Thoracic aorta endothelial cell (primary cell): Measurements from ENCODE around the genes ZDHHC11 and BRD9.

GRCh38 chr5:759029-759617 is 25.4 kb downstream of the ZDHHC11B start:
- CAGE, long polyA plus RNA, result no peak

- CAGE, long polyA plus RNA, result no peak
Measured at GRCh38 chr5:777203-777997, 7.1 kb downstream of the ZDHHC11B start.

DNA sequence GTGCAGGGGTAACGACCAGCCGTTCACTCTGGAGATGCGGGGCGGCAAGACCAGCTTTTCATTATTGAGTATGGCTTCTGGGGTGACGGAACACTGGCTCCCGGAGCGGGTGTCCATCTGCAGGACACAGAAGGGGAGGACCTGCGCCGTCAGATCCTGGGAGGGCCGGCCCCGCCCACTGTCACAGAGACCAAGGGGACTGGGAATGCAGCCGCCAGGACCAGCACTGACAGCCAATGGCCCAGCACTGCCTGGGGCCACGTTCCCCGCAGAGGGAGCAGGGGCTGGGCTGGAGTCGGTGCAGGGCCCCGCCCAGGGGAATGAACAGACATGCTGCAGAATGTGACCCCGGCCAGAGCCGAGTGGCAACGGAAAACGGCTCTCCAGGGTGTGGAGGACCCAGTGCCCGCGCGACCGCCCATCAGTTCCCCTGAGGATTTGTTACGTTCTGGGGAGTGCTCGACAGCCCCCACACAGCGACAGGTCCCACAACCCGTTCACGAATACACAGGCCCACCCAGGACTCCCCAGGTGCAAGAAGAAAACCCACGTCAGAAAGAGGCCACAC is at the start of gene ZDHHC11:
Gene ZDHHC11 (minus strand): TSS at position 501 of the 568 bp plus-strand sequence.
- CAGE, long polyA plus RNA, result no peak

GRCh38 chr5:862077-862945 is 11.5 kb upstream of the ZDHHC11 start:
- CAGE, long polyA plus RNA, result no peak

- CAGE, long polyA plus RNA, result no peak
Measured at GRCh38 chr5:864083-864636, 13.4 kb upstream of the ZDHHC11 start.

DNA sequence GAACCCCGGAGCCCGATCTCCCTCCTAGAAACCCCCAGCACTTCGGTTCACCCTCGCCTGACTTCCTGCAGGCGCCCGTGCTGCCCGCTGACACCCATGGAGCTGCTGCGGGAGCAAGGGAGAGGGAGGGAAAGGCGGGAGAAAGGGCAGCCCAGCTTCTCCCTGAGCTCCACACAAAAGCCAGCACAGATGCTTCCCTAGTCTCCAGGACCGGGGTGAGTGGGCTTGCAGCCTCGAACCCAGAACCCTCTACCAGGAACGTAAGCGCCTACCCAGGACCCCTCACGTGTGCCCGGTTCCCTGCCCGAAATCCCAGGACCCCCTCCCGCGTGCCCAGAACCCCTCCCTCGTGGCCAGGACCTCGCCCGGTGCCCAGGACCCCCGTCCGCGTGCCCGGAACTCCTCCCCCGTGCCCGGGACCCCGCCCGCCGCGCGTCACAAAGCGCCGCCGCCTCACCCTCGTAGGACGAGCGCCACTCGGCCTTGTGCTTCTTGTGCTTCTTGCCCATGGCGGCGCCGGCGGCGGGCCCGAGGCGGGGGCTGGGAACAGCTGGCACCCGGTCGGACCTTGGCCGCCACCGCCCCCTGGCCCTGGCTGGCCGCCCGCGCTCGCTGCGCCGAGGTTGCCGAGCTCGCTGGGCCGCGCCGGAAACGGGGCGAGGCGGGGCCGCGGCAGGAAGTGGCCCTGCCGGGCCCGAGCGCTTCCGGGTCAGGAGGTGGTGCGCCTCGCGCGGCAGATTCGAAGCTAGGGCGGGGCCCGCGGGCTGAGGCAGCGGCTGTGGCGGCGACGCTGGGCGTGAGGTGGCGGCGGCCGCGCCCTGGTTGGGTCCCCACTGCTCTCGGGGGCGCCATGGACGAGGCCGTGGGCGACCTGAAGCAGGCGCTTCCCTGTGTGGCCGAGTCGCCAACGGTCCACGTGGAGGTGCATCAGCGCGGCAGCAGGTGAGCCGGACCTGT is at the start of gene BRD9:
Gene BRD9 (minus strand): TSS at position 653 of the 957 bp plus-strand sequence.
- CAGE, long polyA plus RNA, result no peak

GRCh38 chr5:957413-958125 is 51.0 kb upstream of the NKD2 start:
- CAGE, long polyA plus RNA, result no peak

- CAGE, long polyA plus RNA, result no peak
Measured at GRCh38 chr5:960582-961082, 48.0 kb upstream of the NKD2 start.

DNA sequence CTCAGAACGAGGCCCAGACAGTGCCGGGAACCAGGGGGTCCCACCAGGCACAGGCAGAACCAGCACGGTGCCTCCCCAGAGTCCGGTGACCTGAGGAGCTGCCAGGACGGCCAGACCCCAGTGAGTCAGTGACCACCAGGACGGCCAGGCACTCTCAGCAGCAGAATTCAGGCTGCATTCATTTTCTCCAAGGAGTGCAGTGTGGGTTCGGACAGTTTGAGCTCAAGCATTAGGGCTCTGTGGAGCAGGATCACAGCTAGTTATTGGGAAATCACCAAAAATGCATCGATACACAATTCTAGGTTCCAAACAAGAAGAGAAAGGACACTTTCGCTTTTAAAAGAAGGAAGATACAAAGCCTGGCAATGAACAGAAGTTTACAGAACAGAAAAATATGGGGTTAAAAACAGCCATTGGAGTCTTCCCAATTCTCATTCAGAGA is 43.6 kb upstream of the NKD2 start:
- CAGE, long polyA plus RNA, result no peak

GRCh38 chr5:980074-980628 is 28.5 kb upstream of the NKD2 start:
- CAGE, long polyA plus RNA, result no peak

- CAGE, long polyA plus RNA, result no peak
Measured at GRCh38 chr5:1003354-1003832, 5.2 kb upstream of the NKD2 start.

DNA sequence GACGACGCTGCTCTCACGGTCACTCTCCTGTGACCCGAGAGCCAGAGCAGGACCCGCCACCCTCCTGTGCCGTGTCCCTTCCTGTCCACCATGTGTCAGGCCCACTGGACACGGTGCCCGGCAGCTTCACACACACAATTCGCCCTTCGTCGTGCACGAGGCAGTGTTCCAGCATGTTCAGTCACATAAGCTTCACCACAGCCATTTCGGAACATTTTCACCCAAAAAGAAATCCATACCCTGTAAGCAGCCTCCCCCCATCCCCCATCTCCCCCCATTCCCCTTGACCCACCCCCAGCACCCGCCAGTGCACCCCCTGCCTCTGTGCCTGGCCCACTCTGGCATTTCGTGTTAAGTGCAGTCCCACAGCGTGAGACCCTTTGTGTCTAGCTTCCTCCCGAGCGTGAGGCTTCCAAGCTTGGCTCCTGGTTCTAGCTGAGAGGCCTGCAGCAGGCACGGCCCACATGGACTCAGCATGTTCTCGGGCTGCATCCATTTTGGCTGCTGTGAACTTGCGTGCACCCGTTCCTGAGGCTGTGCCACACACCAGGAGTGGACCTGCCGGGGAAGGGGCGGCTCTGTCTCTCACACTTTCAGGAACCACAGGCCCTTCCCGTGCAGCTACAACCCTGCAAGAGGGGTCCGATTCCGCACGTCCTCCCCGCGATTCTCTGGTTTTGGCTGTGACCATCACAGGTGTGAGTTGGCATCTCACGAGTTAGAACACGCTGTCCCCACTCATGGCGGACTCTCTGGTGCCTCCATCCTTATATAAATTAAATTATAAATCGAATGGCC is 40.7 kb downstream of the NKD2 start:
- CAGE, long polyA plus RNA, result no peak

GRCh38 chr5:1099747-1100543 is 11.9 kb downstream of the SLC12A7 start:
- CAGE, long polyA plus RNA, result no peak

GRCh38 chr5:1107540-1108081 is 4.3 kb downstream of the SLC12A7 start:
- CAGE, long polyA plus RNA, result no peak

DNA sequence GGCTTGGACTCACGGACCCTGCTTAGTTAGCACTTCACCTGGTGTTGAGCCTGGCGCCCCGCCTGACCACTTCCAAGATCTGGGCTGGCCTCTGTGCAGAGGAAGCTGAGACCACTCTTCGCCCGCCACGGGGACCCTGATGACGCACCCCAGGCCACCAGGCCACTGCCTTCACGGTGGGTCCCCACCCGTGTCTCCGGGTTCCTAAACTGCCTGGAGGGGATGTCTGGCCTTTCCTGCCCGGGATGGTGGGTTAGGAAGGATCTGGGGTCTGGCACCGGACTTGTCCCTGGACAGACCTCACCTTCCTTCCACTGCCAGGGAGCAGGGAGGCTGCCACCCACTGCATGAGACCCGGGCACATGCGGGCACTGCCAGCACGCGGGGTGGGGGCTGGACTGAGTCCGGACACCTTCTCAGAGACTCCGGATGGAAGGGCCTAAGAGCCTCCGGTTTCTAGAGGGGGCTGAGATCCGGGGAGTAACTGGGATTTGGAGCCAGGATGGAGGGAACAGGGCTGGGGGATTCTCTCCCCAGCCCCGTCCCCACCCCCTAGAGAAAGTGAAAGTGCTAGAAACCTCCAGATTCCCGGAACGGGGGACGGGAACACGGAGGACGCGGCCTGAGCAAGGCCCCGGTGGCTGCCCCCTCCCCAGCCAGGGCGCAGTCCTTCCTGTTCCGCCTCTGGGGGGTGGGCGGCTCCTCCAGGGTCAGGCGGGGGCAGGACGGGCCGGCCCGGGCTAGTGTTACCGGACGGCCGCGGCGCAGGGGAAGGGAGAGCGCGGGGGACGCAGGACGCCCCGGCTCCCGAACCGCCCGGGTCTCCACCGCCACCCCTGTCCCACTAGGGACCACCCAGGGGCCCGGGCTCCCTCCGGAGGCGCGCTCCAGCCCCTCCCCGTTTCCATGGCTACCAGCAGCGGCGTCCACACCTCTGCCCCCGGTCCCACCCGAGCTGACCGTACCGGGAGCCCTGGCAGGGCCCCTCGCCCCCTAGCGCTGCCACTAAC is 865 bp downstream of the SLC12A7 start:
- CAGE, long polyA plus RNA, result no peak

- CAGE, long polyA plus RNA, result no peak
Measured at GRCh38 chr5:1122557-1122884, 10.7 kb upstream of the SLC12A7 start.

DNA sequence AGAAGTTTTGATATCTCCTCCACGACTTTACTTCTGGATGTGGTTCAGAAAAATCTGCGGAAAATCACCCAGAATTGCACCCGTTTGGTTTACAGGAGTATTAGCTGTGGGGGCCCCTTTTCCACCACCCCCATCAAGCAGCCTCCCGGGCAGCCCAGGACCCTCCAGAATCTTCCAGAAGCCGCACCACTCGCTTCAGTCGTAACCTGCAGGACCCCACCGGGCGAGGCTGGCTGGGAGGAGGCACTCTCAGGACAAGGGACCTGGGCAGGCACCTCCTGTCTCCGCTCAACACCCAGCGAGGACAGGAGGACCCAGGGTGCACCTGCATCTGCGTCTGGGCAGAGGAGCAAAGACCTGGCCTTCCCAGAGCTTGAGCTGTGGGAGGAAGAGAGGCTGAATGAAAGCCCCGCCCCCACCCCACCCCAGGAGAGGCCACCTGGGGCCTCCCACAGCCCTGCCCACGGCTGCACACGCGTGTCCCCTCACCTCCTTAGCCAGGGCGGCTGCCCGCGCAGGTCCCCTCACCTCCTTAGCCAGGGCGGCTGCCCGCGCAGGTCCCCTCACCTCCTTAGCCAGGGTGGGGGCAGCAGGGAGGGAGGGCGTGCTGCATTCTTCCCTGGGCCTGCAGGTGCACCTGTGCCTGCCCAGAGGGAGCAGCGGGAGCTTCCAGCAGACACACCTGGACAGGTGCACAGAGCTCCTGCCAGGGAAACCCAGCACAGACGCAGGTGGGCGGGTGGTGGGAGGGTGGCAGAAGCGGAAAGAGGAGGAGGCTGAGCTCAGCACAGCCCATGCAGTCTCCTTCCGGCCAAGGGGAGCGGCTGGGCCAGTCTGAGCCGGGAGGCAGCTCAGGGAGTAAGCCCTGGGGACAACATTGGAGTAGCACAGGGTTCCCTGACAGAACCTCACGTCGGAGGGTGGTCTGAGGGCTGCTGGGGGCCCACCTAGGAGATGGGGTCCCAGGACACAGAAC is 18.5 kb upstream of the SLC12A7 start:
- CAGE, long polyA plus RNA, result no peak

DNA sequence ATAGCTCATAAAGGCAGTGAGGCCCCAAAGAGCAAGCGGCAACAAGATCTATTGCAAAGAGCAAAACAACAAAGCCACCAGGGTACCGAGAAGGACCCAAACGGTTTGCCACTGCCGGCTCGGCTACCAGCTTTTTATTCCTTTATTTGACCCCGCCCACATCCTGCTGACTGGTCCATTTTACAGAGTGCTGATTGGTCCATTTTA is 28.5 kb upstream of the SLC6A19 start:
- CAGE, long polyA plus RNA, result no peak

GRCh38 chr5:1201940-1202470 is 610 bp downstream of the SLC6A19 start:
- CAGE, long polyA plus RNA, result no peak

DNA sequence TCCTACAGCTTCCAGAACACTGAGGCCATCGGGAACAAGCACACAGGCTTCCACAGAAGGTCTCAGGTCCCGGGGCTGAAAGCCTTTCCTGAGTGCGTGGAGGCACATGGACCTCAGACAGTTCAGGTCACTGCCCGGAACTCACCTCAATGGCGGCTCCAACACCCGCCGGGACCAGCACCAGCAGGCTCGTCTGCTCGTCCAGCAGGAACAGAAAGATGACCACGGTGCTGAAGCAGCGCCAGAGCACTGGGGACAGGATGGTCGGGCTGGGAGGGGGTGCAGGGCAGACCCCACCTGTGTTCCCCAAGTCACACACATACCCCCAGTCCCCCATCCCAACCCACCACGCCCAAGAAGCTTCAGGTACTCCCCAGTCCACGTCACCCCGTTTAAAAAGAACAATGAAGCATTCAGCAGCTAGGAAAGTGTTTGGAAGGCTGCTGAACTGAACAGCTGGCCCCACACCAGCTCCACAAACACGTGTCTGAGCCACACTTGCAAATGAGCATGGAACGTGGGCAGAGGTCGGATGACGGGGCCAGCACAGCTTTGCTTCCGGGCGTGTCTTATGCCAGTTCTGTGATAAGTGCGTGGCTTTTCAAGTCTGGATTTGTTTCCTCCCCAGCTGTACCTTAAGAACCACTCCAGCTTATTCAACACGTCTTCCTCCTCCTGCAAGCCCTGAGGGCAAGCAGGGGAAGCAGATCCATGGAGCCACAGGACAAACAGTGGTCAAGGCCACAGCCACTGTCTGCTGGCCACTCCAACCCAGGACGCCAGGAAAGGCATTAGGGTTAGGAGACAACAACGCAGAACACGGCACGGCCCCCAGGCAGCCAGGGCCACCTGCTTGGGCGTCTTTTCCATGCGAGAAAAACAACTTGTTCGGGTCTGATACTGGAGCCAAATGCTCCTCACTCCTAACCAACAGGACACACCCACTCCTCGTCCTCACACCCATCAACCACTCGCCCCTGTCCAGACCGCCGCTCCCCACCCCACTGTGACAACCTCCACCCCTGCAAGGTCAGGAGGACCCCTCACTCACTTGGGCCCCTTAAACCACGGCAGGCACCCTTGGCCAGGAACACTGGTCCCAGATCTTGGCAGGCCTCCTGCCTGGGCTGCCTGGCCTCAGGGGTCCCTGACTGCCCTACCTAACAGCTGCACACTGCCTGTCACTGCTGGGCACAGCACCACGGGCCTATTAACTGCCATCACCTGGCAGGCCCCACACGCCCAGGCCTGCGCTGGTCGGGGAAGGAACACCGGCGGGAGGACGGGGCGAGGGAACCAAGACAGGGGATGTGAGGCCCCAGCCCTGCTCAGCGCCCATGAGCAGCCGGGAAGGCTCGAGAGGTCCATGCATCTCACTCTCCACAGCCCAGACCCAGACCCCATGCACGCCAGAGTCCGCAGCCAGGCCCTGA is 14.2 kb downstream of the CLPTM1L start:
- CAGE, long polyA plus RNA, result no peak